Endothelial cell of umbilical vein (primary cell): ENCODE measurements around the gene UGT1A3.

DNA sequence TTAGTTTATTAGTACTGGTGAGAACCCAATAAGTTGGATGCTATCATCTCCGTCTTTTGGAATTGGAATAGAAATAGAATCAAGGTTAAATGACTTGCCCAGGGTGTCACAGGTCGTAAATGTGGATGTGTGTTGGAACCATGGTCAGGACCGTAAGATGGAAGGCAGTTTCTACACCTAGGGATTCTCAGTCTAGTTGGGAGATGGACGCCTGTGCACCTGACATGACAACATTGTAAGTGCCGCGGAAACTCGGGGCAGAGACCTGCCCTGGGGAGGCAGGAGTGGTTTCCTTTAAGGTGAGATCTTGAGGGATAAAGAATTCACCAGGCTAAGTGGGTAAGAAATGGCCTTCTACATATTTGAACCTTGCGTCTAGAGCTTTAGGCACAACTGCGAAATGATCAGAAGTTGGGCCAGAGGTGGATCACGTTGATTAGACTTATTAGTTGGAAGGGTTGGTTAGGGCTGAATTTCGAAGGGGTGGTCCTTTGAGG is 1.6 kb downstream of the DGKD start:
- PRO-cap: no peak
CAGE:
- cytosol, long polyA minus RNA: no peak
- cytosol, long polyA plus RNA: no peak
- long polyA plus RNA: no peak
- nucleus, long polyA minus RNA: no peak
- nucleus, long polyA plus RNA: no peak

- PRO-cap: no peak
CAGE:
- cytosol, long polyA minus RNA: no peak
- cytosol, long polyA plus RNA: no peak
- long polyA plus RNA: no peak
- nucleus, long polyA minus RNA: no peak
- nucleus, long polyA plus RNA: no peak
These were observed 9.3 kb downstream of the DGKD start for GRCh38 chr2:233363511-233364100.

DNA sequence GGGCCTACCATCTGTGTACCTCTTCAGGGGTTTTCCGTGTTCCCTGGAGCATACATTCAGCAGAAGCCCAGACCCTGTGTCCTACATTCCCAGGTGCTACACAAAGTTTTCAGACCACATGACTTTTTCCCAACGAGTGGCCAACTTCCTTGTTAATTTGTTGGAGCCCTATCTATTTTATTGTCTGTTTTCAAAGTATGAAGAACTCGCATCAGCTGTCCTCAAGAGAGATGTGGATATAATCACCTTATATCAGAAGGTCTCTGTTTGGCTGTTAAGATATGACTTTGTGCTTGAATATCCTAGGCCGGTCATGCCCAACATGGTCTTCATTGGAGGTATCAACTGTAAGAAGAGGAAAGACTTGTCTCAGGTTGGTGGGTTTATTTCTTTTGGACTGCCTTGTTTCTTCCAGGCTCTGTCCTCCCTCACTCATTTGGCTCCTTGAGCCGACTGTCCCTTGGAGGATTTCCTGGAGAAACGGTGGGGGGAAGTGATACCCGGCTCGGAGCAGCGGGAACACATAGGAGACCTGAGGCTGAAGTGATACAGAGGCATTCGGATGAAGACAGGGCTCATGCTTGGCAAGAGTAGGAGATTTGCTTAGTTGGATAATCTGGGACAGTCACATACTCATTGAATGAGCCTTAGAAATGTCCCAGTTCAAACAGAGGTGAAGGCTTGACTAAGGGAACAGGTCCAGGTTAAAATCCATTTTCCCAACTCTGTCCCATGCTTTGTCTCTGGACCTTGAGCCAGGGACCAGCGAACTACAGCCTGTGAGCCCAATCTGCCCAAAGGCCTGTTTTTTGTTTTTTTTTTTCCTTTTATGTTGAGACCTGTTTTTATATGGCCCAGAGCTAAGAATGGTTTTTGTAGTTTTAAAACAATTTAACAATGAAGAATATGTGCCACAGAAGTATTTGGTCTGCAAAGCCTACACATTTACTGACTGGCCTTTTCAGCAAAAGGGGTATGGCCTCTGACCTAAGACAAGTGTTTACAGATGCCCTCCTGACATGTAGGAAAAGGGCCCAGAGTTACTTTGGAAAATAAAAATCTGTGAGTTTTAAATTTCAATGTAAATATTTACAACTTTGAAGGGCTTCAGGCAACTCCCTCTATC is 1.2 kb downstream of the UGT1A6 start:
- PRO-cap: no peak
CAGE:
- cytosol, long polyA minus RNA: no peak
- cytosol, long polyA plus RNA: no peak
- long polyA plus RNA: no peak
- nucleus, long polyA minus RNA: no peak
- nucleus, long polyA plus RNA: no peak

DNA sequence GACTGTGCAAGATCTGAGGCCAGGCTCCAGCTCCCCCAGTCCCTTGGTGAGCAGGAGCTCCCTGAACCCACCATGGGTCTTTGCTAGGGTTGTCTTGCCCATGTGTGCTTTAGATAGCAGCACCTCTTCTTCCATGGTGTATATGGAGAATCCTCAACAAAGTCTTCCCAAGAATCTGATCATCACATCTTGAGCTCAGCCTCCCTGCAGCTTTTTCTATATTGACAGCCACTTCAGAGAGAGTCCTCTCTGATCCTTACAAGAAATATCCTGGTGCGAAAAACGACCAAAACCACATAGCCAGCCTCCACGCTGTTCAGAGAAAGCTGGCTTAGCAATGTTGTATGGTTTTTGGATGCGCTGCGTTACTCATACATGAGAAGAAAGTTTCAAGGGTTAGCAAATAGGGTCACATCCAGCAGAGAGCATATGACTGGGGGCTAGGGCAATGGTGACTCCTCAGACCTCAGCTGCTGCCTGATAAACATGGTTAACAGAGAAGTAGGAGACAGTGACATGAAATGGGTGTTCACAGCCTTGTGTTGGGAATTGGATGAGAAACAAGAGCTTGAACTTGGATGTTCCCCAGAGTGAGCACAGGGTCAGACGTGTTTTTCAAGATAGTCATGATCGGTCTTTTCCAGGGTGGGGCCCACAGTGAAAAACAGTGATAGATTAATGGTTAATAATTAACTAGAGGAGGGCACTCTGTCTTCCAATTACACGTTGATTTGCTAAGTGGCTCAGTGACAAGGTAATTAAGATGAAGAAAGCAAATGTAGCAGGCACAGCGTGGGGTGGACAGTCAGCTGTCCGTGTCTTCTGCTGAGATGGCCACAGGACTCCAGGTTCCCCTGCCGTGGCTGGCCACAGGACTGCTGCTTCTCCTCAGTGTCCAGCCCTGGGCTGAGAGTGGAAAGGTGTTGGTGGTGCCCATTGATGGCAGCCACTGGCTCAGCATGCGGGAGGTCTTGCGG is at the start of gene UGT1A3:
UGT1A3 (plus strand) TSS at position 746 of the 977 bp plus-strand sequence.
- PRO-cap: no peak
CAGE:
- cytosol, long polyA minus RNA: no peak
- cytosol, long polyA plus RNA: no peak
- long polyA plus RNA: no peak
- nucleus, long polyA minus RNA: no peak
- nucleus, long polyA plus RNA: no peak

DNA sequence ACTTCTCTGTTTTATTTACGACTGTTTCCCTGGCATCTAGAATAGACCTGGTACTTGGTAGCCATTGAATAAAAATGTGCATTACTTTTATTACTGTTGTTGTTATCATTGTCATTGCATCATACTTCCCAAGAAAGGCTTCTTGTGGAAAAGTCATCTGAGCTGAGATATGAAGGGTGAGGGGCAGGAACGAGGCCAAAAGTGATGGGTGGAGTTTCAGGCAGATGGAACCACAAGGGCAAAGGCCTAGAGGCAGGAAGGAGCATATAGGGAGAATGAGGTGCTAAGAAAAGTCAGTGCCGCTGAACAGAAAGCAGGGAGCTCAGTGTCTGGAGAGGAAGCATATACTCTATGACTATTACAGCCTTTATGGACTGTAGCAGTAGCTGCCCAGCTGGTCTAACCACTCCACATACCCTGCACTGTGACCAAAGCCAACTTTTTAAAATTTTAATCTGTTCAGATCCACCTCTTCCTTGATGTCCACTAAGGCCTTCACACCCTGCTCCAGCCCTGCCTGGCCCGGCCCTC is 219.3 kb downstream of the SPP2 start:
- PRO-cap: no peak
CAGE:
- cytosol, long polyA minus RNA: no peak
- cytosol, long polyA plus RNA: no peak
- long polyA plus RNA: no peak
- nucleus, long polyA minus RNA: no peak
- nucleus, long polyA plus RNA: no peak

GRCh38 chr2:234335373-234336329 is 161.2 kb downstream of the ARL4C start:
- PRO-cap: no peak
CAGE:
- cytosol, long polyA minus RNA: no peak
- cytosol, long polyA plus RNA: no peak
- long polyA plus RNA: no peak
- nucleus, long polyA minus RNA: no peak
- nucleus, long polyA plus RNA: no peak

GRCh38 chr2:234536384-234536604 is 39.4 kb upstream of the ARL4C start:
- PRO-cap: no peak
CAGE:
- cytosol, long polyA minus RNA: no peak
- cytosol, long polyA plus RNA: no peak
- long polyA plus RNA: no peak
- nucleus, long polyA minus RNA: no peak
- nucleus, long polyA plus RNA: no peak

DNA sequence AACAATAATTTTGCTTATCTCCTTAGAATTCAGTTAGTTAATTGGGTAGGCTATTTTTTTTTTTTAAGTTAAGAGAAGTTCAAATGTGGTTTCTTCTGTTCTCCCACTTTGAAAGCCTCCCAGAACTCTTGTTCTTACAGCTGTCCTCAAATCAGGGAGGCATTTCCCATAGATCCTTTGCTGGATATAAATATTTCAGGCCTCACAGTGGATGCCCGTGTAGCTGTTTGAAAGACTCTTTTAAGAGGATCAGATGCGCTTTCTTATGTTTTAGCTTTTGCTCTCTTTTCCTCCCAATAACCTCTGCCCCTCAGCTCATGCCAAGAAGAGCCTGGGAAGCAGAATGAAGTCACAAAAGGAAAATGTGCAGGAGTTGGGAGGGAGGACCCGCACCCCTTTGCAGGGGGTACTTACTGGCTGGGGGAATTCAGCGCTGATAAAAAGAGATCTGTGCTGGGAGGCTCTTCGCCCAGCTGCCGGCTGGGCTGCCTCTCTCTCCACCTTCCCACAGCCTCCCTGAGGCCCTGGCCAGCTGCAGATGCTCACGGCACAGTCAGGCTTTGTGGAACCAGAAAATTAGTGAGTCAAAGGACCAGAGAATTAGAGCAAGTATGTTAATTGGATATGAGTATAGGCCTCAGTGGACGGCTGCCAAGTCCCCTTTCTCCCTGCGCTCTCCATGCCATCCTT is 181.9 kb upstream of the SH3BP4 start:
- PRO-cap: no peak
CAGE:
- cytosol, long polyA minus RNA: no peak
- cytosol, long polyA plus RNA: no peak
- long polyA plus RNA: no peak
- nucleus, long polyA minus RNA: no peak
- nucleus, long polyA plus RNA: no peak

DNA sequence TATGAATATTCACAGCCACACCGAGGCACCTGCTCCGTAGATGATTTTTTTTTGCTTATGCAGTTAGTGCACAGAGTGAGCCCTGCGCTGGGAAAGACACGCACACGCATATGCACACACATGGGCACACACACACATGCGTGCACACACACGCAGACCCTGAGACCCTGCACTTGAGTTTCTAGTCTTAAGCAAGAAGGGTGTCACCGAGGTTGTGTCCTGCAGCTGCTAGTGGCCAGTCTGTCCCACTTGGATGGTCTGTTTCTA is 25.8 kb downstream of the SH3BP4 start:
- PRO-cap: no peak
CAGE:
- cytosol, long polyA minus RNA: no peak
- cytosol, long polyA plus RNA: no peak
- long polyA plus RNA: no peak
- nucleus, long polyA minus RNA: no peak
- nucleus, long polyA plus RNA: no peak

GRCh38 chr2:235008349-235009236 is 56.8 kb downstream of the SH3BP4 start:
- PRO-cap: no peak
CAGE:
- cytosol, long polyA minus RNA: no peak
- cytosol, long polyA plus RNA: no peak
- long polyA plus RNA: no peak
- nucleus, long polyA minus RNA: no peak
- nucleus, long polyA plus RNA: no peak

DNA sequence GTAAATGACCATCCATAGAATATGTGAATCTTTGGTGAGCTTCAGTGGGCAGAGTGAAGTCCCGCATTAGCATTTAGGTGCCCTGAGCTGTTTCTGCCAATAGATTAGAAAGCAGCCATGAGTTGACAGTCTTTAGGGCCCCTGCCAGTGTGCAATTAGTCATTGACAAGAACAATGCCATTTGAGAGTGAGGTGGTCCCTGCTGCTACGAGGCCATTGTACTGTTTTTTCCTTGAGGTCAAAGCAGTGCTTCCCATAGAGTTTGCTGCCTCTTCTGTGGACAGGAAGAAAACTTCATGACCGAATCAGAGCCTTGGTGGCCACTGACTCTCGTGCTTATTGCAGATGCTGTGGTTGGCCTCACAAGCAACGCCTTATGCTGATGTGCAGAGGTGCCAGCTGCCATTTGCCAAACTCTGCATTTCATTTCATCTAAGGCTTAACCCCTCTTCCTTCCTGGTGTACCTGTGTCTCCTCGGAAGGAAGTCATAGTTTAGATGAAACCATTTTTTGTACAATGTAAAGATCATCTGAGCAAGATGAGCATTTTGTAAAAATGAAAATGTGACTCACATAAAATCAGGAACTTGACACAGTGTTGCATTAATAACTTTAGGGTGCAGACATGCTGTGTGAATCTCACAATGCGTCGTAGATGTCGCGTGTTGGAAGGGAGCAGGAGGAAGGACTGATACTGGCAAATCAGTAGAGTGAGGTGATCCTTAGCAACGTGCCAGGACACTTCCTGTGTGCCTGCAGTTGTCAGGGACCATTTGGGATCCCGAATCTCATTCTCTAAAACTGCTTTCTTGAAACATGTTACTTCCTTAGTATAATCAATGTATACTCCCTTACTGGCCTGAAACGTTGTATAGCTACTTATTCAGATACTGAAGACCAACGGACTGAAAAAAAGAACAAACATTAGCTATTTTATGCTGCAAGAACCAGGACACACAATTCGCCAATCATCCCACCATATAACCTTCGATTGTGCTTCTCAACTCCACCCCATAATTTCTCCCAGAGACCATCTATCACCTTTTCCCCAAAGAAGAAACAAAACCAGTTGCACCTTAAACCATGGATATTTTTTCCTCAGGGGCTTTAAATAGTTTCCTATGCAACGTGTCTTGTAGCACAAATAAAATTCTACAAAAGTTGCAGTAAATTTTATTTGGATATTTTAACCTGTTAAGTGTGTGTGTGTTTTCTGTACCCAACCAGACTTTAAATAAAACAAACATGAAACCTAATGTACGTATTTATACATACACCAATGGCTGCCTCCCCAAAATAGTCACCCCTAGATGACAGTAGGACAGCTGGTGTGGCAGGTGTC is 103.1 kb downstream of the SH3BP4 start:
- PRO-cap: no peak
CAGE:
- cytosol, long polyA minus RNA: start-site peak on the plus strand centred at position 823 of the sequence, 774 bp wide, 23 reads
- cytosol, long polyA plus RNA: no peak
- long polyA plus RNA: no peak
- nucleus, long polyA minus RNA: no peak
- nucleus, long polyA plus RNA: no peak

DNA sequence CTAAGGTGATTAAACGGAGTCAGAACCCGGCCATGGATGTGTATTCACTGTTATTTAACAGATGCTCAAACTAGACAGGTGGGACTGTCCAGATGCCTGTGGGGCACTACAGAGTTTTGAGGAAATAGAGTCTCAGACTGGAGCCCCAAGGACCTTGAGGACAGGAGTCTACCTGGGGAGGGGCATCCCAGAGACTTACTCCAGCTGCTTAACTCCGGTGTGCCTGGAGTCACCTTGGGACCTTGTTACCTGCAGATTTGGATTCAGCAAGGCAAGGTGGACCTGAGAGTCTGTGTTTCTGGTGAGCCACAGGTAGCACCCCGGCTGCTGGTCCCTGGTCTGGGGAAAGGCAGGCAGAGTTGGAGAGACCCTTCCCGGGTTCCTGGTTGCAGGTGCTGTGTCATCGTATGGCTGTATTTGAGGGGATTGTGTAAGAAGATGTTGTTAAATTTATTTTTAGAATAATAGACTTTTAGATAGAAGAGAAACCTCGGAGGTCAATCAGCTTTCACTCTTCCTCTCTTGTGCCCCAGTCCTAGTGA is 102.4 kb downstream of the AGAP1 start:
- PRO-cap: no peak
CAGE:
- cytosol, long polyA minus RNA: no peak
- cytosol, long polyA plus RNA: no peak
- long polyA plus RNA: no peak
- nucleus, long polyA minus RNA: no peak
- nucleus, long polyA plus RNA: no peak

- PRO-cap: no peak
CAGE:
- cytosol, long polyA minus RNA: no peak
- cytosol, long polyA plus RNA: no peak
- long polyA plus RNA: no peak
- nucleus, long polyA minus RNA: no peak
- nucleus, long polyA plus RNA: no peak
These were observed 272.4 kb downstream of the AGAP1 start for GRCh38 chr2:235766265-235766702.

DNA sequence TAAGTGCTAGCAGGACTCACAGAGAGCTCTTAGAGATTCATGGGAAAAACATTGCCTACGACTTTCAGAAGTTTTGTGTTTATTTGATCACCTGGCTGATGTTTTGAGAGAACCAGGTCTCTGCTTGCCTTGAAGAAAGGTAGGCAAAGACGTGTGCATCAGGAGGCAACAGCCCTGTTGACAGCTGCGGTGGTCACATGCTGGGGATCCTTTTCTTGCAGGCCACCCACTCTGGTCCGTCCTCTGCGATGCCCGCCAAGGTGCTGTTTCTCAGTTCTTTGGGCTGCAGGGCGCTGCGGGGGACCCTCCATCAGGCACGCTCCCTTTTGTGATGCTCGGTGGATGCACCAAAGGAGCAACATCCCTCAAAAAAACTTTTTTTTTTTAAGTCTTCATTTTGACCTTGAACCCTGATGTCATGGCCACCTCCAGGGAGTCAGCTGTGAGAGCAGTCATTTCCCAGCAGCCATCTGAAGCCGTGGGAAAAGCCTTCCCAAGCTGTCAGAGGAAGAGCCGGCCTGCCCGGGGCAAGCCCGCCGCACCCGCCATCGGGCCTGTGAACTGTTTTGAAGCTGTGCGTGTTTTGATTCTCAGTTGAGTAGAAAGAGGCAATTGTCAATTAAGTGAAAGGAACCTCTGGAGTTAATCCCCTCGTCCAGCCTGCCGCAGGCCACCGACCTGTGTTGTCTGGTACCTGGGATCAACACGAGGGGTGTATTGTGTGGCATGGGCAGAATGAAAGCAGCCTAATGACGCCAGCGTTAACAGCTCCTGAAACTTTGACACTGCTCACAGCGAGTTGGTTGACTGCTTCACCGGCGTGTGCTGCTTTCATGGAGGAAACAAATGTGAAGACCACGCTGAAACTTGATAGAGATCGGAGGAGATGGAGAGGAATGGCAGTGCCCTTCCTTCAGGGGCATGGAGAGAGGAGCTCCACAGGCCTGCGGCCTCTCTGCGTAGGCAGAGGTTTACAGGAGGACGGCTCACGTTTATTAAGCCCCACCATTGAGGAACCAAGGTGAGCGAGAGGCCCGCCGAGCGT is 318.3 kb downstream of the AGAP1 start:
- PRO-cap: no peak
CAGE:
- cytosol, long polyA minus RNA: no peak
- cytosol, long polyA plus RNA: no peak
- long polyA plus RNA: no peak
- nucleus, long polyA minus RNA: no peak
- nucleus, long polyA plus RNA: no peak

DNA sequence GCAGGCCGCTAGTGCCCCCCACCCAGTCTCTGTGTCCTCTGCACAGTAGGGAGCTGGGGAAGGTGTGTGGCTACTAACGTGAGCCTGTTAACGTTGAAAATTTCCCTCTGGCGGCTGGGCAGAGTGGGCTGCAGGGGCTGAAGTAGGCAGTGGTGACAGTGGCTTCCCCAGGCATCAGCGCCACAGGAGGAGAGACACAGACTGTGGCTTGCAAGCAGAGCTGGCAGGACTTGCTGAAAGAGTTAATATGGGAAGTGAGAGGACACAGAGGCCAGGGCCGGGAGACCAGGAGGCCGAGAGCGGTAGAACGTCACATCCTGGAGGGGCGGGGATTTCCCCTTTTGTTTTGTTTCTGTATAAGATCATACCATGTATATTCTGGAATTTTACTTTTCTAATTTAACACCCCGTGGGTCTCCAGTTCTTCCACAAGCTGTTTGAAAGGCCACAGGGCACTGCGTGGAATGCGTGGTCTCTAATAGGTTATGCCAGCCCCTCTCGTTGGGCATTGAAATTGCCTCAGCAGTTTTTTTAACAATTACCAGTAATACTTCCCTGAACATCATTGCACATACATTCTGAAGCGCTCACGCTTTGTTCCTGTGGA is 166.7 kb downstream of the GBX2 start:
- PRO-cap: no peak
CAGE:
- cytosol, long polyA minus RNA: no peak
- cytosol, long polyA plus RNA: no peak
- long polyA plus RNA: no peak
- nucleus, long polyA minus RNA: no peak
- nucleus, long polyA plus RNA: no peak

DNA sequence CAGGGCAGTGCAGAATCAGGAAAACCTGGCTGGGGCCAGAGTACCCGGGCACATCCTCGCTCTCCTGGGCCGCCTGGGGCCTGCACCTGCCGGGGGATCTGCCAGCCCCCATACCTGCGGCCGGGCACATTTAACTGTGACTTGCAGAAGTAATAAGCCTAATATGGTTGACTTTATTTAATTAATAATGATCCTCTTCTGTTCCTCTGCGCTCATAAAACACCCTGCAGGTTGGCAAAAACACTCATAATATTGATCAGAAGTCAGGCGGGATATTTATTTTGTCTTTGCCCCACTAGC is 60.5 kb downstream of the GBX2 start:
- PRO-cap: no peak
CAGE:
- cytosol, long polyA minus RNA: no peak
- cytosol, long polyA plus RNA: no peak
- long polyA plus RNA: no peak
- nucleus, long polyA minus RNA: no peak
- nucleus, long polyA plus RNA: no peak

GRCh38 chr2:236262139-236262760 is 2.0 kb downstream of the ASB18 start:
- PRO-cap: no peak
CAGE:
- cytosol, long polyA minus RNA: no peak
- cytosol, long polyA plus RNA: no peak
- long polyA plus RNA: no peak
- nucleus, long polyA minus RNA: no peak
- nucleus, long polyA plus RNA: no peak

DNA sequence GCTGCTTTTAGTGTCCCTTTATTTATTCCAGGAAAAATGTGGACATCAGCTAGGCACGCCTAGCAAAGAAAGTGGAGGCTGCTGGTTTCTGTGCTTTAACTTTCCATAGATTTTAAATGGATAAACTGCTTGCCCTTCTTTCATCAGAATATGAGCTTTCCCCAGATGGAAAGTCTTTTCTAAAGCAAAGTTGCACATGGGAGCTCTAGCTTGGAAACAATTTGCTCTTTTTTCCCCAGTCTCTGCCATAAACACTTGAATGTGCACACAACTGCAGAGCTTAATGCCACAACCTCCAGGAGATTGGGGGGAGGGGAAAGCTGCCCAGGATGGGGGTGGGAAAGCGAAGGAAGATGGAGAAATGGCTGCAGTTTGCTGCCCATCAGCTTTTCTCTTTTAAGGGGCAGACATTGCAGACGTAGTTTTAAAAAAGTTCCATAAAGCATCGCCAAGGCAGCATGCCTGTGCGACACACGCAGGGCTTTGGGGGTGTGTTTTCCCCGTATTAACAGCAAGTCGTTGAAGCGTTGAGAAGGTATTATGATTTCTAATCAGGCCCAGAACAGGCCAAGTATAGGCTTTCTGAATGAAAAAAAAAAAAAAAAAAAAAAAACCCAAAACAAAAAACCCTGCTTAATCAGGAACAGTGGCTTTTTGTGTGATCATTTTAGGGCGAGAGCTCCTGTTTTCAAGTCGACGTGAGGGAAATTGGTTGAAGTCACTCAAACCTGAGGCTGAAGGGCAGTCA is 1.6 kb downstream of the ACKR3 start:
- PRO-cap: unidirectional peak, plus-strand start at position 327 of the sequence
CAGE:
- cytosol, long polyA minus RNA: no peak
- cytosol, long polyA plus RNA: no peak
- long polyA plus RNA: no peak
- nucleus, long polyA minus RNA: no peak
- nucleus, long polyA plus RNA: start-site peak on the plus strand centred at position 584 of the sequence, 554 bp wide, 274 and 536 reads in 2 replicates

GRCh38 chr2:236631353-236631988 is 61.8 kb downstream of the ACKR3 start:
- PRO-cap: no peak
CAGE:
- cytosol, long polyA minus RNA: no peak
- cytosol, long polyA plus RNA: no peak
- long polyA plus RNA: no peak
- nucleus, long polyA minus RNA: no peak
- nucleus, long polyA plus RNA: no peak

DNA sequence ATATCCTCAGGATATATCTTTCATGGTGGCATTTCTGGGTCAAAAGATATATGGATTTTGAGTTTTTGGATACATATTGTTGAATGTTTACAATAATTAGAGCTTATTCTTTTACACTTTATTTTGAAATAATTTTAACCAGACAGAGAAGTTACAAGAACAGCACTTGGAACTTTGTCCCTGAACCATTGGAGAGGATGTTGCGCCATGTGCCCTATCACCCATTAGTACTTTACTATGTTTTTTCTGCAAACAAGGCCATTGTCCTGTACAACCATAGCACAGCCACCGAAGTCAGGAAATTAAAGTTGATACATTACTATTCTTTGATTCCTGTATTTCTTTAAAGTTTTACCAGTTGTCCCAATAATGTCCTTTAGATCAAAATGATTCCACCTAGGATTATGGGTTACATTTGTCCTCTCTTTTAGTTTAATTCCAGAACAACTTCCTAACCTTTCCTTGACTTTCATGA is 188.8 kb downstream of the ACKR3 start:
- PRO-cap: no peak
CAGE:
- cytosol, long polyA minus RNA: no peak
- cytosol, long polyA plus RNA: no peak
- long polyA plus RNA: no peak
- nucleus, long polyA minus RNA: no peak
- nucleus, long polyA plus RNA: no peak